Lung (tissue), 4 donors: ENCODE data around the genes CDYL2 and SDR42E1.

GRCh38 chr16:79592901-79593665 is 7.5 kb downstream of the MAF start:
- PRO-cap: no peak
- RAMPAGE, long total RNA: no peak
- RRBS: 47% methylated on average over 2 of the region's 13 CpGs

DNA sequence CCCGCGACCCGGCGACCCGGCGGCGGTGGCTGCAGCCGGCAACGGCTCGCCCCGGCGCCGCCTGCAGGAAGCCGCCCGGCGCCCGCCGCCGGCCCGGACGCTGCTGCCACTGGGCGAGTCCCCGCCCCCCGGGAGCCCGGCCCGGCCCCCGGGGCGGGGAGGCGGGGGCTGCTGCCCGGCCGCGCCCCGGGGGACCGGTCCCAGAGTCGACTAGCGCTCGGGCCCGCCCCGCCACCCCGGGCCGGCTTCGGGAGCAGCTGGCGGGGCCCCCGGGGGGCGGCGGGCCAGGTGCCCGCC is at the start of gene CDYL2:
Gene CDYL2, minus strand, starts transcription at position 111 of the 297 bp plus-strand sequence.
- PRO-cap: bidirectional peak, plus-strand start at position 203 of the sequence, minus-strand start at position 105 of the sequence
- RAMPAGE, long total RNA: no peak
- RRBS: 2% methylated on average over 15 of the region's 47 CpGs

DNA sequence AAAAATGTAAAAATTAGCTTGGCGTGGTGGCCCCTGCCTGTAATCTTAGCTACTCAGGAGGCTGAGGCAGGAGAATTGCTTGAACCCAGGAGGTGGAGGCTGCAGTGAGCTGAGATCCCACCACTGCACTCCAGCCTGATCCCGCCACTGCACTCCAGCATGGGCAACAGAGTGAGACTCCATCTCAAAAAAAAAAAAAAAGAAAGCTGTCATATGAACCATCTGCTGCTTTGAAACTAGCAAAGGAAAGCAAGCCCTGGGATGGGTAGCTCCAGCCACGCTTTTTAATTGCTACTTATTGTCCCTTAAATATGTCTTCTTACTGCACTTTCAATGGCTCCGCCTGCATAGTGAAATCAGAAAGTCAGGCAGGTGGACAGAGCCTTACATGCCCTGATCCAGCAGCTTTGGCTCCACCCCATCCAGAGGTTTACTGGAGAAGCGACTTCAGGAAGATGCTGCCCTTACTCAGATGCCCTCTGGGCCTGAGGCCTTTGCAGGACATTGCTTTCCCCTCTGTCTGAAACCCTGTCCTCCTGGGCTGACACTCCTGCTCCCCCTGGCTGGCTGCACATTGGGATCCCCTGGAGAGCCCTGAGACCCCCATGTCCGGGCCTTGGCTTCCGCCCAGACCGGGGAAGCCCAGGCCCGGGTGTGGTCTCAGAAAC is 36.4 kb downstream of the BCO1 start:
- PRO-cap: no peak
- RAMPAGE, long total RNA: no peak
- RRBS: no CpG with 5 or more reads among the region's 9 CpGs

DNA sequence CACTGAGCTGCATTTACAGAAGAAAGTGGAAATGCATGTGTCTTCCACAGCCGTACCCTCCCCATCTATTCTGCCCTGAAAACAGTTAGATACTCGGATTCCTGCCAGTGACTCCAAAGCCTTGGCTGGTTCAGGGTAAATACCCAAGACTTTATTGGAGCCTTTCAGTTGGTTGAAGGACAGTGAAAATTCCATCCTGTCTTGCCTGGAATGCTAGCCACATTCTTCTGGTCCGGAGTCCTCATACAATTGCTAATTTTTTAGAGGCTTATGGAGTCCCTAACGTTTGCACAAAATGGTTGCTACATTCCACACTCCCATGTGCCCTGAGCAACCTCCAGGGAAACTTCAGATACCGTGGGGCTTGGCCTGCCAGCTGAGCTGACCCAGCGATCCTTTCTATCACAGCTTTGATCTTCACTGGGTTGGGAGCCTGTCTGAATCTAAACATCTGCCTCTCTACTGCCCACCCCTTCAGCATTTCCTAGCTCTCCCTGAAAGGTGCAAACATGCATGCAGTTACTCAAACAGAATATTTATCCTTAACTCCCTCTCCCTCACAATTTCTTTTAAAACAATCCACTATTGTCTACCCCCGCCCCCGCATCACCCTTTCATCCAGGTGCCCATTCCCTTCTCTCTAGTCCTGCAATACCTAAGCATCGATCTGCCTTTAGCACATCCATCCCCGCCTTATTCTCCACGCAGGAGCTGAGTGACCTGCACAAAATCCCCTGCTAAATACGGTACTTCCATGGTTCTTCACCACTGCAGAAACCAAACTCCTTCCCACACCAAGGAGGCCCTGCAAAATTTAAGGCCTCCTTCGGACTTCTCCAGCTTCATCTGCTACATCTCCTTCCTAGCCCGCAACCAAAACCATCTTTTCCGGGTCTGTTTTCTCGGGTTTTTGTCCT is 914 bp upstream of the GAN start:
- PRO-cap: no peak
- RAMPAGE, long total RNA: no peak
- RRBS: no CpG with 5 or more reads among the region's 16 CpGs

GRCh38 chr16:81394922-81395821 is 49.4 kb upstream of the CMIP start:
- PRO-cap: no peak
- RAMPAGE, long total RNA: no peak
- RRBS: no CpG with 5 or more reads among the region's 17 CpGs

GRCh38 chr16:81405697-81406197 is 38.9 kb upstream of the CMIP start:
- PRO-cap: no peak
- RAMPAGE, long total RNA: no peak
- RRBS: 72% methylated on average over 7 of the region's 13 CpGs

GRCh38 chr16:81457536-81458163 is 13.0 kb downstream of the CMIP start:
- PRO-cap: no peak
- RAMPAGE, long total RNA: no peak
- RRBS: 54% methylated on average over 3 of the region's 14 CpGs

DNA sequence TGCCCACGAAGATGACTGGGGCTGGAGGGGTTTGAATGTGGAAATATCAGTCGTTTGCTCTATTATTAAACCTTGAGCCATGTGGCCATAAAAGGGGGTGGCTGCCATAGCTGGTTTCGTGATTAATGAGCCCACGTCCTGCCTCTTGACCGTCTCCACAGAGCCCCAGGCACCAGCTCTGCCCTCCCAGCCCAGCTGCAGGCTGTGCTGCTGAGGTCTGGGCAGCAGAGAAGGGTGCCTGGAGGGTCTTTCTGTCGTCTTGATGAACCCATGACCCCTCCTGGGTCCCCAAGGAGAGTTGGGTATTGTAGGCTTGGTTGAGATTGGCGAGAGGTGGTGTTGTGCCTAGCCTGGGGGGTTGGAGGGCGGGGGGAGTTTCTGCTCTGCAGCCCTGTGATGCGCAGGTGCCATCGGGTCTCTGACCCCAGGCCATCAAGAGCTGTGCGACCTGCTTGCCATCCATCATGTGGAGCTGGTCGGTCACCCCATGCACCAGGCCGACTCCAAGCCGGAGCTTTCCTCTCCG is 148.5 kb downstream of the CMIP start:
- PRO-cap: no peak
- RAMPAGE, long total RNA: no peak
- RRBS: no CpG with 5 or more reads among the region's 15 CpGs

GRCh38 chr16:81638423-81639033 is 140.6 kb upstream of the PLCG2 start:
- PRO-cap: no peak
- RAMPAGE, long total RNA: no peak
- RRBS: 84% methylated on average over 3 of the region's 16 CpGs

- PRO-cap: no peak
- RAMPAGE, long total RNA: no peak
- RRBS: no CpG with 5 or more reads among the region's 18 CpGs
Observed at GRCh38 chr16:81662578-81663474, 116.3 kb upstream of the PLCG2 start.

- PRO-cap: no peak
- RAMPAGE, long total RNA: no peak
- RRBS: 13% methylated on average over 3 of the region's 18 CpGs
Observed at GRCh38 chr16:81822829-81823710, 44.0 kb downstream of the PLCG2 start.

DNA sequence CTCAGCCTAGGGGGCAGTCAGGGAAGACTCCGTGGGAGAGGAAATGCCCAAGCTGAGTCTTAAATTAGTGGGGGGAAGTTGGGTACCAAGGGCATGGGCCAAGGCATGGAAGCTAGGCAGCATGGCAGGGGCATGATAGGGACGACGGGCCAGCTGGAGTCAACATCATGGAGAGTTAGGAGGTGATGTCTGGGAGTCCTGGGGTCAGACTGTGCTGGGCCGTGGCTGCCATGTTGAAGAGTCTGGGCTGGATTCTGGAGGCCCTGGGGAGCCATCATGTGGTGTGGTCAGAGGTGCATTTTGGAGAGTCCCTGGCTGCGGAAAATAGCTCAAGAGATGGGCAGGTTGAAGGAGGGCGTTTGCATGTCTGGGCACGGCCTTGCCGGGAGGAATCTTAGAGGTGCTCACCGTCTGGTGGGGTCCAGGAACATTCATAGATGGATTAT is 85.2 kb downstream of the SDR42E1 start:
- PRO-cap: no peak
- RAMPAGE, long total RNA: no peak
- RRBS: no CpG with 5 or more reads among the region's 9 CpGs

DNA sequence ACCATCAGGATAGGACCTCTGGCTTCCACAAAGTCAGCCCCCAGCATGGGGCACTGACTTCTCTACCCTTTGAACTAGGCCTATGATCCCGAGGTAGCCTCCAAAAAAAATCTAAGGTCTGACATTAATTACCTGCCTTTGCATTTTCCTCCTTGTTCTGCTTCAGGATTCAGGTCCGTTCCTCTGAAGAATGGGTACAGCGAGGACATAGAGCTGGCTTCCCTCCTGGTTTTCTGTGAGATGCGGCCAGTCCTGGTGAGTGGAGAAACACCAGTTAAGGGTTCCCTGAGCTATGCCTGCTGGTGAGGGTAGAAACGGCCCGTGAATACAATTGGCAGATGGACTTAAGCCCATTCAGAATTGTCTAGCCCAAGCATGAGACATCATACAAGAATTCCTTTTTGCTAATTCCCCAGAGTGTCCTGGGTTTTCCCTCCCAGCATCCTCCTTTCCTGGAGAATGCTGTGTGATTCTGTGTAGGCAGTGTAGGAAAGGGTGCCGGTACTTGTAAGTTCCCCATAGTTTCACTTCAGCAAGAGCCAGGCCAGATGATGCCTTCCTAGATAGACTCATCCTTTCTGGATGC is 65.2 kb downstream of the SDR42E1 start:
- PRO-cap: no peak
- RAMPAGE, long total RNA: no peak
- RRBS: no CpG with 5 or more reads among the region's 7 CpGs

DNA sequence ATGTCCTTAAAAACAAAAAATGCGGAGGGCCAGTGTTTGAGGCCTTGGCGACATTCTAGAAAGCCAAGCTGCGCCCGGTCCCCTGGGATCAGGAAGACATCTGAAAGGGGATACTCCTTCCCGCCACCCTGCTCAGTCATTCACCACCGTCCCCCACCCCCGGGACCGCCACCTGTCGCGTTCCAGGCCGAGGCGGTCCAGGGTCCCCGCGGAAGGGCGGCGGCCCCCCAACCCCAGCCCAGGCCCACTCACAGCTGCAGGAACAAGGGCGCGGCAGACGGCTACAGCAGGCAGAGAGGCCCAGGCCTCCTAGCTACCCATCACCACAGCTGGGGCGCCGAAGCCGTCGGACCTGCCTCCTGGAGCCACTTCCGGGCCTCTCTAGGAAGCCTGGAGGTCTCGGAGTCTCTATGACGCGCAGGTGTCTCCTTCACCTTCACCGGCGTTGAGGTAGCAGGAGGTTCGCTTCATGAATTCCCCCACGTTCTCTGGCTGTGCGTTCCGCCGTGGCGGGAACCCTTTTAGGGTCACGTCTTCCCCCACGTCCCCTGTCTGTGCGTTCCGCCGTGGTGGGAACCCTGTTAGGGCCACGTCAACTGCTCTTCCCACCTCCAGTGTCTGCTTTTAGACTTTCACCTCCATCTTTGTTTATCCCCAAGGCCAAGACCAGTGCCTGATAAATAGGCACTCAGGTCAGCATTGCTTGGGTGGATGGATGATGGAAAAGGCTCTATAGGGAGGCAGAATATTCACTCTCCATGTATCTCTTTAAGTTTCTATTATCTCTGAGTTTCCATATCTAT is at the start of gene SDR42E1:
Gene SDR42E1, minus strand, starts transcription at position 336 of the 803 bp plus-strand sequence.
- PRO-cap: no peak
- RAMPAGE, long total RNA: no peak
- RRBS: 7% methylated on average over 8 of the region's 41 CpGs

DNA sequence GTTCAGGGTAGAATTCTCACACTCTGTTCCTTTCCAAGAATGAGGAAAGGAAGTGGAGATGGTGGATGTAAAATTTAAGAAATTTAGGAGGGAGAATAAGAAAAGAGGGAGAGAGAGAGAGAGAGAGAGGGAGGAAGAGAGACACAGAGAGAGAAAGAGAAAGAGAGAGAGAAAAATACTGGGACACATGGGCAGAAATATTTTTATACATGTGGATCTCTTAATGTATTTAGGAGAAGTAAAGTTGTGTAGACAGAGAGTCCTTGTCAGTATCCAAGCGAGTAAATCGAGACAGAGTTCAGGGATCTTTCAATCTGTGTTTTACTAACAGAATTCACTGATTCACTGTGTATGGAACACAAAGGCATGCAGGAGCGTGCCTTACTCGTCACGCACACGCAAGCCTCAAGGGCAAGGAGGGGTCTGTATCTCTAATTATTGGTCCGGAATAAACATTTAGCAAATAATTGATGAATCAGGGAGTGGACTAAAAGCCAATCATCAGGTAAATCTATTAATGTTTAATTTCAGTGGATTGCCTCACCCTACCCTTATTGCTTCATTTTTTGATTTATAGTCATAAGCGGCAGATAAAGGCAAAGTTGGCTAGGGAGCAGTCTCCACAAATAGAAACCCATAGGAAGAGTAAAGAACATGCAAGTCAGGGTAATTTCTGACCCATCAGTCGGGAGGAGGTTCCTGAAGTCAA is 7.6 kb upstream of the HSD17B2 start:
- PRO-cap: no peak
- RAMPAGE, long total RNA: no peak
- RRBS: no CpG with 5 or more reads among the region's 9 CpGs

DNA sequence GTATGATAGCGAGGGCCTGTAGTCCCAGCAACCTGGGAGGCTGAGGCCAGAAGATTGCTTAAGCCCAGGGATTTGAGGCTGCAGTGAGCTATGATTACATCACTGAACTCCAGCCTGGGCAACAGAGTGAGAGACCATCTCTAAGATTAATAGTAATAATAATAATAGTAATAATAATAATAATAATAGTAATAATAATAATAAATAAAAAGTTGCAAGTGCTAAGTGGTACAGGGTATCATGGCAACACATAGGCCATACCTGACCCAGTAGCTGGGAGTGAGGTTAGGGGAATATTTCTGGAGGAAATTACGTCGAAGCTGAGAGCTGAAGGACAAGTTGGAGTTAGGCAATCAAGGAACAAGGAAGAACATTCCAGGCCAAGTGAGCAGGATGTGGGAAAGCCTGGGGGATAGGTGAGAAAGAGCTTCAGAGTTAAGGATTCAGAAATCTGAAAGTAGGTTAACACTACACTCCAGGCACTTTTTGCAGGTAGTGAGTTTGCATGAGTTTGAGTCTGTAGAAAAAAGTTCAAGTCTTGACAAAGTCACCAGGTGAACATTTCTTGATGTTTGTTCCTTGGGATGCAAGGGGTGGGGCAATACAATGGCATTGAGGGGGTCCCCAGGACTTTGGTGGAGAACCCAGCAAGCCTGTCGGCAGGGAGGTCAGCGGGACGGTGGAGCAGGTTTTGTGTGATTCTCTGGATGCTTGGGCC is 27.5 kb upstream of the MPHOSPH6 start:
- PRO-cap: no peak
- RAMPAGE, long total RNA: no peak
- RRBS: no CpG with 5 or more reads among the region's 6 CpGs

DNA sequence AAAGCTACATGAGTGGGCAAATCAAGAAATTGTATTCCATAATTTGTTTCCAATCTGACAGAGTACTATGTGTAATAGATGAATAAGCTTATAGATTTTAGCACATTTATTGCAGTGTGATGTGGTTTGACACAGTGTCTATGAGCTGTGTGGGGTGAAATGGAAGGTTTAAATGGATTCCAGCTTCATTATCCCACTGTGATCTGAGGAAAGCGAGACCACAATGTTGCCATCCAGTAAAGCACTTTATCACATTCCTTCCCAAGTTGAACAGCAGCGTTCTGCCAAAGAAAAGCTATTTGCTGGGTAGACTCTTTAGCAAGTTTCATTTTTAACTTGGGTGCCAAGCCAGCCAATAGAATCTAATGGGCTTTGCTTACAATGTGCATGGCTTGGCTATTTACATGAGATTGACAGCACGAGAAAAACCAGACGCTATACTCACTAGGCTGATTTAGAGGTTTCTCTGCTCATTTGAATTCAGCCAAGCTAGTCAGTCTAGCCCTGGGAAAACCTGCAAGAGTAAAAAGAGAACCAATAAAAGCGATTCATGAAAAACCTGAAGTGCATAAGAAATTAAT is 108.8 kb downstream of the CDH13 start:
- PRO-cap: no peak
- RAMPAGE, long total RNA: no peak
- RRBS: no CpG with 5 or more reads among the region's 5 CpGs

- PRO-cap: no peak
- RAMPAGE, long total RNA: no peak
- RRBS: no CpG with 5 or more reads among the region's 12 CpGs
Observed at GRCh38 chr16:82782634-82783375, 156.0 kb downstream of the CDH13 start.

DNA sequence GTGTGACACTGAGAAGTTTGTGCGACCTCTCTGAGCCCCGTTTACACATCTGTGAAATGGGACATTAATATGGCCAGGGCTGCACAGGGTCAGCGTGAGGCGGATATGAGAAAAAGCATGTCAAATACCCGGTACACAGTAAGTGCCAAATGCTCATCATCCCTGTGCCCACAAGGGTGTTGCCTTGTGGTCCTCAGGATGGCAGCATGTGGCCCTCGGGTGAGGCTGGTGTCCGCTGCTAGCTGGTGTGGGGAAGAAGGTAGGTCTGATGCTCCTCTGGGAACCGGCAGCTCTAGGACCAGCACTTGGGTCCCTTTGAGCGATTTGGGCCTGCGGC is 3.5 kb downstream of the OSGIN1 start:
- PRO-cap: no peak
- RAMPAGE, long total RNA: no peak
- RRBS: no CpG with 5 or more reads among the region's 10 CpGs

GRCh38 chr16:84234445-84235343 is 5.1 kb downstream of the KCNG4 start:
- PRO-cap: no peak
- RAMPAGE, long total RNA: no peak
- RRBS: no CpG with 5 or more reads among the region's 19 CpGs